Amniotic epithelial cell (primary cell): ENCODE measurements around a stretch of chr17.

- RRBS = no CpG with 5 or more reads among the region's 8 CpGs
These were observed 33.6 kb downstream of the PECAM1 start for GRCh38 chr17:64356803-64357634.

DNA sequence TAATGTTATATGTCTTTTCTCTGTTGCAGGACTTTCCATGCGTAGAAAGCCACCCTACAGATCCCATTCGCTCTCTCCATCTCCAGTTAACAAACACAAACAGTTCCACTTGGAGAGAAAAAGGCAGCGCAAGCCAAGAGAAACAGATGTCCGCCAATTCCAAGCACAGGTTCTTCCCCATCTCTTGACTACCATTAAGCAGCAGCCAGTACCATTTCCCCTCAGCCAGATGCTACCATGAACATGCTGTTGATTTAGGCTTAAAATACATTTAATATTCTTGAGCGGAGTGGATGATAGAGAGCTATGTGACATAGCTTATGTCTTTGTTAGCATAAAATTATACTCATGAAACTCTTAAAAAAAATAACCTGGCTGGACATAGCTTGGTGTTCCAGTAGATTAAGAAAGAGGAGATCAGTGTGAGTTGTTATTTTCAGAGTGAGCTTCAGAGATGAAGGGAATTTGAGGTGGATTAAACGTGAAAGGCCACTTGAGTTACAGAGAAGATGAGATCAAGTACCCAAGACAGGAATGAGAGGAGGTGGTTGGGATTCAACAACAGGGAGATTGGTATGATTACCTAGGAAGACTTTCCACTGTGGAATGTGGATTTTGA, 22.6 kb downstream of the CEP95 start:
- RRBS = no CpG with 5 or more reads among the region's 6 CpGs

DNA sequence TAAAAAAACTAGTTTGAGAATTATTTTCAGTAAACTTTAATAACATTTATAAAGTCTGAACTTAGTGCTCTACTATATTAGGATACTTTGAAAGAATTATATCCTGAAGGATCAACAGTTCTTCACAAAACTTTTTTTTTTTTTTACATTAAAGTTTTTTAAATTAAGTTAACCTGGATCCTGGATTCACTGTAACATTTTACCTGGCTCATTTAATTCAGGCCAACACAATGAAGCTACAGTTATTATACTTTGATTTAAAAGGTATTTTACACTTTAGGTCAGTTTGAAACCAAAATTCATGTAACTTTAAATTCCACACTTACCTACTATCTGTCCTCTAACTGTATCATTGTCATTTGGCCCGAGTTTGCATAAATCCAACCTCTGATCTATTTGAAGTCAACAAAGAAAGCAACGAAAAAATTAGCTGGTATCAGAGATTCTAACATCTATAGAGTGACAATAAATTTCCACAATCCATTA, 71.3 kb downstream of the SMURF2 start:
- RRBS = no CpG with 5 or more reads among the region's 2 CpGs

GRCh38 chr17:64761828-64762458, 99.8 kb upstream of the SMURF2 start:
- RRBS = no CpG with 5 or more reads among the region's 5 CpGs

GRCh38 chr17:64773839-64774668, 111.9 kb upstream of the SMURF2 start:
- RRBS = no CpG with 5 or more reads among the region's 17 CpGs

DNA sequence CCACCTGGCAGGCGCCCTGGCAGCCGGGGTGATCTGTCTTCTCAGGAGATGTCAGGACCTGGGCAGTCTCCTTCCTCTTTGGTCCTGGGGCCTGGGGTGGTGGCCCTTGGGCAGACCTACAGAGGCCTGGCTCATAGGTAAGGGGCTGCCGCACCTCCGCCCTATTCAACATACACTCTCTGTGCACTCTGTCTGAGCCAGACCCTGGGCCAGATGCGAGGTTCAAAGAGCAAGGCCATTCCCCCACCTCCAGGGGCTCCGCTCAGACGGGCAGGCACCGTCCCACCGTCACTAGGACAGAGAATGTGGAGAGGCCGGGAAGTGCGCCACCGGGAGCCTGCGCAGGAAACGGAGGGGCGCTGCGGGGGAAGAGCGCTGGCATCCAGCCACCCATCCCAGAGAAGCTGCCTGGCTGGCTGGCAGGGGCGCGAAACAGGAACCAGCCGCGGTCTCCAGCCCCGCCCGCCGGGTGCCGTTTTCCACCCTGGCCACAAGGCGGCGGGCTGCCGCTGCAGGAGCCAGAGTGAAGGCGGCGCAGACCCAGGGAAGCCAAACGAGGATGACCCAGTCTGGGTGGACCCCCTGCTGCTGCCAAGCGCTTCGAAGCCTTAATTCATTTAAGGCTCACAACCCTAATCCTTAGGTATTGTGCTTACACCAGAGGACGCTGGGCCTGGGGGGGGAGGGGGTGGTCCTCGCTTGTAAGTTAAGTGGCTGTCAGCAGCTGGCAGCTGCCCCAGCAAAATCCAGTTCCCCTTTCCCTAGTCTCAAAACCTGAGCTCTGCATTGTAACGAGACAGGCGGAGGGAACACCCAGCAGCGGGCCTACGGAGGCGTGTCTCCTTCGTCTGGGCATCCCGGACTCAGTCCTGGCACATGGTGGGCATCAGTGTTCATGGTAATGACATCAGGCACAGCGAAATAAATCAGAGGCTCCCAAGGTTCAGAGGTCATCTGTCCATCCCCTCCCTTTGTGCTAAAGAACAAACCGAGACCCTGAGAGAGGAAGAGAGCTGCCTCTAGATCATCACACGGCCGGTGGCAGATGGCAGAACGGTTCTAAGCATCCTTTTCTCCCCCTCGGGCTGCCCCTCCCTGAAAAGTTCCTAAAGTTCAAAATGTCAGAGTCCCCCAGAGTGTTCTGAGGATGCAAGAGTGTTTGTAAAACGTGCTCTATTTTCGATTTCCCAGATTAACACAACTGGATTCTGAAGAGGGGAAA, 114.8 kb upstream of the SMURF2 start:
- RRBS = no CpG with 5 or more reads among the region's 50 CpGs

DNA sequence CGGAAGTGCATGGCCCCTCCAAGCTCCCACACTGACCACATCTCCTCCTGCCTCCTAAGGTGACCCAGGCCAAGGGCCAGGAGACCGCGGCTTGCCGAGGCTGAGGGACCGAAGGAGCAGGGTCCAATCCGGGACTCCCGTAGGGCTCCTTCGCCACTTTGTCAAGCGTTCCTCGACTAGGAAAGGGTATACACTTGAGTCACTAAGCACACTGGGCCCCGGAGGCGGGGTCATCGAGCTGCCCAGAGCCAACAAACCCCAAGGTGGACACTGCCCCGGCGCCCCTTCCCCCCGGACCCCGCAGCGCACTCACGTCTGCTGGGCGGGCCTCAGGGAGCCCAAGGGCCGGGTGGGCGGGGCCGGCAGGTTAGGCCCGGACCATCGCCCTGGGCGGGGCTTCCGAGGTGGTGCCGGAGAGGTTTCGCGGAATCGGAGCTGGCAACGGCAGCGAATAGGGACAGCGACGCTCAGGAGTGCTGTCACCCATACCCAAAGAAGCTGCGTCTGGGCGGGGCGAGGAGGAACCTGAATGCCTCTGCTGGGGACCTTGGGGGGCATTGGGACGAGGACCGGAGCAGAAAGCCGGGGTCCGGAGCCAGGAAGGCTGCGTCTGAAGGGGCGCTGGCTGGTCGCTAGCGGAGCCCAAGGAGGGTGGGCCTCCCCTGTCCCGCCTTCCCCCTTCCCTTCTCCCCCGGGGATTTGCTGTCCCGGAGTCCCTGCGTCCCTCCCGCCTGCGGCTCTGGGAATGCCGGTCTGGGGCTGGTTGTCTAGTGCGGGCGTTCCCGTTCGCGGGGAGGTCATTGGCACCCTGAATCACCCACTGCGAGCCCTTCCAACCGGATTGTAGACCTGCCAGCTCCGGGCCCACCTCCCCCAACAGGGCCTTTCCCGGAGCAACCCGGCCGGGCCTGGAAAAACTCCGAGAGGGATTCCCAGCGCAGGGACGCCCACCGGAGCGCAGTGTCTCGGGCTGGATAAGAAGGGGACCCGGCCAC, 118.2 kb upstream of the SMURF2 start:
- RRBS = 5% methylated on average over 24 of the region's 71 CpGs

GRCh38 chr17:64974892-64975898, 55.9 kb upstream of the LRRC37A3 start:
- RRBS = 3% methylated on average over 3 of the region's 82 CpGs

- RRBS = no CpG with 5 or more reads among the region's 11 CpGs
These were observed 66.5 kb upstream of the LRRC37A3 start for GRCh38 chr17:64985548-64986328.

DNA sequence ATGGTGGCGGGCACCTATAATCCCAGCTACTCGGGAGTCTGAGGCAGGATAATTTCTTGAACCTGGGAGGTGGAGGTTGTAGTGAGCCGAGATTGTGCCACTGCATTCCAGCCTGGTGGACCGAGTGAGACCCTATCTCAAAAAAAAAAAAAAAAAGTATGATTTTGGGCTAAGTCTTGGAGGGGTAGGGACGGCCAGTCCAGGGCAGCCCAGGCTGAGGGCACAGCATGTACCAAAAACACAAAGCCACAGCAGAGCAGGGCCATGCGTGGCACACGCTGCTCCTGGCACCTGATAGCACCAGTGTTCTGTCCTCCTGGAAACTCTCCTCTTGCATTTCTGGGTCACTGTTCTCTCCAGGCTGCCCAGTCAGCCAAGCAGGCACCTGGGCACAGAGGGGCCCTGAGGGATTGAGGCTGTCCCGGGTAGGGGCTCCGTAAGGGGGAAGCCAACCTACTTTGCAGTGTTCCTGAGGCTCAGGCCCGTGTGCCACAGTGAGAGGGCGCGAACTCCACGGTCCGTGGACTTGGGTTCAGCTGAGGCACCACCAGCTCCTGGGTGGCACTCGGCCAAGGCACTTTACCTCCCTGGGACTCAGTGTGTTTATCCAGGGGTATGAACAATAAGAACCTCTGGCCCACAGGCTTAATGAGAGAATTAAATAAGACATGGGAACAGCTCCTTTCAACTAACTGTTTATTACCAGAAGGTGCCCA, 68.0 kb downstream of the GNA13 start:
- RRBS = no CpG with 5 or more reads among the region's 15 CpGs

- RRBS = no CpG with 5 or more reads among the region's 2 CpGs
These were observed 67.5 kb downstream of the GNA13 start for GRCh38 chr17:64989113-64989383.

DNA sequence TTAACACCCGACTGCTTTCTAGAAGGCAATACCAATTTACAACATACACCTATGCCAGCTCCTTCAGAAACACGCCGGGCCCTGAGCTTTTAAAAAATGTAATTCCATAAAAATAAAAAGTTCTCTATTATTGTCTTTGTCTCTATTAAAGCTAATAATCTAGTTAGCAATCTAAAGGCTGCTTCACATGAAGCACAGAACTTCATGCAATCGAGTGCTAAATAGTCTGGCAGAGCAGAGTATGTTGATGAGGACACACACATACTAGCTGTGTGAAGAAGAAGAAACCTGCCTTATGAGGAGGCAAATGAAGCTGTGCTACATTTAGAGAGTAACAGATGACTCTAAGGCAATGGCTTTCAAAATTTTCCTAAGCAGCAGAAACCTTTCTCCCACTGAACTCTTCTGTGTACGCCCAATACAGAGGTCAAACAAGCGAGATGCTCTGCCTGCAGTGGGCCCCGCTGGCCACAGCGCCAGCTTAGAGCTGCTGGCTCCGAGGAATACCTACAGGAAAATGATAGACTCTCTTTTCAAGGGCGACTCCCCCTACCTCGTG, 39.3 kb downstream of the GNA13 start:
- RRBS = no CpG with 5 or more reads among the region's 11 CpGs

DNA sequence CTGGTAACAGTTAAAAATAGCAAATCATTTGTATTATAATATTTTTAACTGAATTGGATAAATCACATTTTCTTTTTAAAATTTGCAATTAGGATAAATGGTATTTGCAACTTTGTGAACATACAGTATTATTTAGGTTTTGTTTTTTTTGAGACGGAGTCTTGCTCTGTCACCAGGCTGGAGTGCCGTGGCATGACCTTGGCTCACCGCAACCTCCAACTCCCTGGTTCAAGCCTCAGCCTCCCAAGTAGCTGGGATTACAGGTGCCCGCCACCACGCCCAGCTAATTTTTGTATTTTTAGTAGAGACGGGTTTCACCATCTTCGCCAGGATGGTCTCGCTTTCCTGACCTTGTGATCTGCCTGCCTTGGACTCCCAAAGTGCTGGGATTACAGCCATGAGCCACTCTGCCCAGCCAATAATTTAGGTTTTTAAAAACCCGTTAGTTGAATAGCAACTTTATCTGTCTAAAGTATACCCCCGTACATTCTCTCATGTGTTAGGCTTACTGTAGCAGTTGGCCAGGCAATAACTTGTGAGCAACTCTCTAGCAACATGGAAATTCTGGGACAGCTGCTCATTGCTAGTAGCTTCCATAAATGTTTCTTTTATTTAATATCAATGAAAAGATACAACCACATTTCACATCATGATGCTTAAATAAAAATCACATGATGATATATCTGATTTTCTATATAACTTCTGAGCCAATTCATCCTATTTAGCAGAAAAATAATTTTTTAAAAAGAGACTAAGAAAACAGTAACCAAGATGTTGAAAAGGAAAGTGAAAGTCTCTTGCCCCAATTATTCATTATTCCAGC, 16.0 kb downstream of the GNA13 start:
- RRBS = no CpG with 5 or more reads among the region's 10 CpGs

DNA sequence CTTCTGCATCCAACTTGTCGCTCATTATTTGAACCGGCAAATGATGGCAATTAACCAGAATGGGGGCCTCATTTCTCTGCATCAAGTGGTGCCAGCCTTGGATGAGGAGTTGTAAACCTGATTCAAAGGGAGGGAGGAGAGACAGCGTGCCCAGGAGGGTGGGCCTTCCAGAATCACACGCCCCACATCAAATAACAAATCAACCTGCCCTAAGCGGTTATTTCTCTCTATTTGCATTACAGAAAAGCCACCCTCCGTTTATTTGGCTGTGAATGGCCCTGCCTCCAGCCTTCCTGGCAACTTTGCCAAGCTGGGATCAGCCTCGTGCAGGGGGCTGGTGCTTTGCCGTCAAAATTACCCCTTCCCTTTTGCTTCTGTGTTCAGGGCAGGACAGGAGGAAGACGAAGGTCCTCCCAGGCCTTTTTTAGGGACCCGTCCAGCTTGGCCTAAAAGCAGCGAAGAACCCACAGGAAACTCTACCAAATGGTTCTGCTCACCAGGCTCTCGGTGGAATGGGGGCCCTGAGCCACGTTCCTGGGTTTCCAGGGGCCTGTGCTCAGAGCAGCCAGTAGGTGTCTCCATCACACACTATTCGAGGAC, 156.7 kb downstream of the RGS9 start:
- RRBS = no CpG with 5 or more reads among the region's 14 CpGs

- RRBS = no CpG with 5 or more reads among the region's 13 CpGs
These were observed 4.9 kb downstream of the AXIN2 start for GRCh38 chr17:65556366-65557062.

DNA sequence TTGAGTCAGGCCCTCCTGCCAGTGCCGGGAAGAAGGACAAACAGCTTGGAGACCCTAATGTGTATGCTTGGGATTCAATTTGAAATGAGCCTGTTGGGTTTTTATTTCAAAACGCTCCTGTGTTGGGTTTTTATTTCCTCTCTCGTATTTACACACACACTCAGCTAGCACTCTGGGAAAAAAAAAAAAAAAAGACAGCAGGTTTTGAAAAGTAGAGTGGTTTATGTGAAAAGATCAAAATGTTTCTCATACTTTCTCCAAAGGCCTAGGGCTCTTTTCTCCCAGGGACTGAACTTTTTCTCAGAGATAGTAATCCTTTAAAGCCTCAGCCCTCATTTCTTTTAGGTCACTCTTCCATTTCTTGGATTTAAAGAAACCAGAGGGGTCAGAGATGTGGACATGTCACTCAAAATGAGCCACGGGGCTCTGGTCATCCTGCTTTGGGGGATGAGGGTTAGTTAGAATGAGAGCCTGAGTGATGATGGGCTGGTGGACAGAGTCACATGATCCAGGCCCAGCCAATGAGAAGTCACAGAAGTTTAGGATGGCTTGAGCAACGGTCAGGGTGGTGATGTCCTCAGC, 33.6 kb upstream of the AXIN2 start:
- RRBS = 0% methylated on average over 1 of the region's 5 CpGs

- RRBS = no CpG with 5 or more reads among the region's 1 CpG
These were observed 238.5 kb upstream of the AXIN2 start for GRCh38 chr17:65799927-65800277.

DNA sequence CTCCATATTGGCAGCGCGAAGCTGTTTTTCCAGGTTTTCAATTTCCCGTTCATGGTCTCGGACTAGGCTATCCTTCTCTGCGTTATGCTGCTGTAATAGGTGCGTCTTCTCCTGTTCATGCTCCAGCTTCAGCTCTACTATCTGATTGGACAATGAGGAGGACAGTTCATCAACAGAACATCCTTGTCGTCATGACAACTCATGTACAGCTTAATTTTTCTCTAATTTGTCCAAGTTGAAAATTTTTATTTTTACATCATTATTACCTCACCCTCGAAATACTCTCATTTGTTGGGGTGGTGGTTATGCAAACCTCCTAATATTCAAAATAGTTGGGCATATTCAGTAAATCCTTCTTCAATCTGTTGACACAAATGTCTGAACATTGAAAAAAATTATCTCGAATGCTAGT, 289.7 kb downstream of the CEP112 start:
- RRBS = no CpG with 5 or more reads among the region's 9 CpGs

- RRBS = no CpG with 5 or more reads among the region's 5 CpGs
These were observed 1.4 kb downstream of the APOH start for GRCh38 chr17:66227823-66228125.

DNA sequence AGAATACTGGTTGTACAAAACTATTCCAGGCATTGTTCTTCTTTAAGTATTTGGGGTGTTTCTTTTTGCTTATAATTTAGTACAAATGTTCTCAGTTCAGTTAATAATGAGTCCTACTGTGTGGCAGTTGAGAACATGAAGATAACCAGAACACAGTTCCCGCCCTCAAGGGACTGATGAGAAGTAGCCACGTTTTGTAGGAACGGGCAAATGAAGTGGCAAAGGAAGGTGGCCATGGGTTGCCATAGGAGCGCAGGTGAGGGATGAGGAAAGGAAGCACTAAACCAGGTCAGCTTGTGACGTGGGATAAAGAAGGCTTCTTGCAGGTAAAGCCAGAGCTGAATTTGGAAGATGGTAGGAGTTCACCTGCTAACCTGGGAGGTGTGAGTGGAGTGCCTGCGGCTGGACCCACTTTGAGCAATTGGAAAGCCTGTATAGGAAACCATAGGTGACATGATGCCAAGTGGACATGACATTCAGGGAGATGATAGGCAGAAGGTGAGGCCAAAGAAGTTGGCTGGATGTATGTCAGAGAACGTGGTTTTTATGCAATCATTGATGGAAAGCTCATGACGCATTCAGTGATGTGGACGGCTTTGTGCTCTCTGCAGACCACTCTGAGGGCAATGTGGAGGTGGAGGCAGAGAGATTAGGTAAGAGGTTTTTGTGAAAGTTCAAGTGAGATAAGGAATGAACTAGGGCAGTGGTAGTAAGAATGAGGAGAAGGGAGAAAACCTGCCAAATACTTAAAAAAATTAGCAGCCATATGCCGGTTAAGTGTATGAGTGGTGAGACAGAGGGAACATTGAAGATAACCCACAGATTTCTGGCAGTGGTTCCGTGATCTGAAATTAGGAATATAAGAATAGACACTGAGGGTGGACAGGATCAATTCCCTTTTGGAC, 98.8 kb downstream of the PRKCA start:
- RRBS = no CpG with 5 or more reads among the region's 11 CpGs